ENCODE data around the genes TOGARAM1, FKBP3 and FANCM.

GRCh38 chr14:39023985-39024618 lies 78.9 kb downstream of the SEC23A start:
- PRO-cap, 2 experiments: no peak in any of the 2 experiments

DNA sequence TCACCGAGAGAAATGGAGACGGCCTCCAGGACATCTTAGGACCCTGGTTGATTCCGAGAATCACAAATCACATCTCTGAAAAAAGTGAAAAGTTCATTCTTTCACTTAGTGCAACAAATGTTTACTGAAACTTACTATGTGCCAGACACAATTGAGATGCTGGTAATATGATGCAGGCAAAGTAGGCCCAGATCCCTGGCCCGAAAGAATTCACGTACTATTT lies 465 bp upstream of the SEC23A start:
- PRO-cap, 2 experiments: no peak in any of the 2 experiments

DNA sequence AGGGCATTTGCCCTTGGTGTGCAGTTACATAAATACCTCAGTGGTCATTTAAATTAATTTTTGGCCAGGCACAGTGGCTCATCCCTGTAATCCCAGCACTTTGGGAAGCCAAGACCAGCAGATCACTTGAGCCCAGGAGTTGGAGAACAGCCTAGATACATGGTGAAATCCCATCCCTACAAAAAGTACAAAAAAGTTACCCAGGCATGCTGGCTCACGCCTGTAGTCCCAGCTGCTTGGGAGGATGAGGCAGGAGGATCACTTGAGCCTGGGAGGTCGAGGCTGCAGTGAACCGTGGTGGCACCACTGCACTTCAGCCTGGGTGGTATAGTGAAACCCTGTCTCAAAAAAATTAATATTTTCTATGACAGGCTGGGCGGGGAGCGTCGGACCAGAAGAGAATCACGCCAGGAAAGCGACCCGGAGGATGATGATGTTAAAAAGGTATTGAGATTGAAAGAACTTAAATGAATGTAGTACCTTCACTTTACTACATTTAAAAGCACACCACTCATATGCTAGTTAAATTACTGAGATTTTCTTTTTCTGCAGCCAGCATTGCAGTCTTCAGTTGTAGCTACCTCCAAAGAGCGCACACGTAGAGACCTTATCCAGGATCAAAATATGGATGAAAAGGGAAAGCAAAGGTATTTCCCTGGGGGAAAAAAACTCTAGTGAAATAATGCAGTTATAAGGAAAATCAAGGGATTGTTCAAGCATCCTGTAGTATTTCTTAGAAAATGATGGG lies 2.2 kb downstream of the PNN start:
- PRO-cap, 2 experiments: no peak in any of the 2 experiments

GRCh38 chr14:39186806-39187378 lies 11.8 kb downstream of the PNN start:
- PRO-cap, 2 experiments: no peak in any of the 2 experiments

DNA sequence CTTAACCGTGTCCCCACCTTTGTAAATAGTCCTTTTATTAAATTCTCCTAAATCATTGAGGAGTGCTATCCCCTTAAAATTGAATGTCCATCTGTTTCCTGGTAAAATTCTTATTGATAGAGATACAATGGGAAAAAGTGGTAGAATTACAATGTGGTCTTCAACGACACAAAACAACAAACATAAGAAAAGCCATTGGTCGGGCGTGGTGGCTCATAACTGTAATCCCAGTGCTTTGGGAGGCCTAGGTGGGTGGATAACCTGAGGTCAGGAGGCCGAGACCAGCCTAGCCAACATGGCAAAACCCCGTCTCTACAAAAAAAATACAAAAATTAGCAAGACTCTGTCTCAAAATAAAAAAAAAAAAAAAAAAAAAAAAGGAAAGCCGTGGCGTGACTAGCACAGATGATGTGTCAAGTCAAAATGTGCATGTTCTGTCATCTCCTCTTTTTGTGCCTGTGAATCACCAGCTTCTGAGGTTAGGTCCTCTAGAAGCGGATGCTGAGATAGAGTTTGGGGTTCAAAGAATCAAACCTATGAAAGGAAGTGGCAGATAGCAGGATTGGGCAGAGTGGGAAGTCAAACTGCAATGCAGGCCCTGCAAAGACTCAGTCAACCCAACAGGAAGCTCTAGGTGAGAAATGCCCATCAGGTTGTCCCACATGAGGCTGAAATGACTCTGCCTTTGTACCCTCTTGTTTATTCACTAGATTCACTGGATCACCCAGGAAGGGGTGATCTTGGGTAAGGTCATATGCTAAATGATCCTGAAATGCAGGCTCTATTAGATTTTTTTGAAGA lies 4.7 kb upstream of the MIA2 start:
- PRO-cap, 2 experiments: no peak in any of the 2 experiments

DNA sequence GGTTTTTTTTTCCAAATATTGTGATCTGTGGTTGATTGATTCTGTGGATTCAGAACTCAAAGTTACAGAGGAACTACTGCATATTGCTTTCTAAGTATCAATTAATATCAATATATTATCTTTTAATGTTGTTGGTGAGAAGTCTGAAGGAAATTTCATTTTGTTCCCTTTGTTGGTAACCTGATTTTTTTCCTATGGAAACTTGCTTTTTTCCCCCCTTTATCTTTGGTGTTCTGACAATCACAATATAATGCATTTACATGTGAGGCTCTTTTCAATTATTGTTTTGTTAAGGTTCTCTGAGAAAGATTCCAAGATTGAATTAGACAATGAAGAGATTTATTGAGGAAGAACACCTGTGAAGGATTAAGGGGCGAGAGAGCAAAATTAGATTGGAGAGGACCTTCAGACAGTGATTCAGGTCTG lies 64.4 kb downstream of the FBXO33 start:
- PRO-cap, 2 experiments: no peak in any of the 2 experiments

GRCh38 chr14:39411105-39411462 lies 21.1 kb downstream of the FBXO33 start:
- PRO-cap, 2 experiments: no peak in any of the 2 experiments

DNA sequence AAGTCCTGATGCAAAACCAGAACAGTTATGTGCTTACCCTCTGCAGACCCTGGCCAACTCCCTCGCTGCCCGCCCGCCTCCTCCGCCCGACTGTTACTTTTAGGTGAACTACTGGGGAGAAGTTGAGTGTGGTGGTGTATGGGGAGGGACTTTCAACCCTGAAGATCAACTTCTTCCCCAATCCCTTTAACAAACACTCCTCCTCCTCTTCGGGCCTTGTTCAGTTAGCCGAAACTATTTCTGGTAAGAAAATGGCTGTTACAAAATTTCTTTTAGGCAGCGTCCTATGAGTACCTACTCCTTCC lies 1.4 kb downstream of the FBXO33 start:
- PRO-cap, 2 experiments: no peak in any of the 2 experiments

DNA sequence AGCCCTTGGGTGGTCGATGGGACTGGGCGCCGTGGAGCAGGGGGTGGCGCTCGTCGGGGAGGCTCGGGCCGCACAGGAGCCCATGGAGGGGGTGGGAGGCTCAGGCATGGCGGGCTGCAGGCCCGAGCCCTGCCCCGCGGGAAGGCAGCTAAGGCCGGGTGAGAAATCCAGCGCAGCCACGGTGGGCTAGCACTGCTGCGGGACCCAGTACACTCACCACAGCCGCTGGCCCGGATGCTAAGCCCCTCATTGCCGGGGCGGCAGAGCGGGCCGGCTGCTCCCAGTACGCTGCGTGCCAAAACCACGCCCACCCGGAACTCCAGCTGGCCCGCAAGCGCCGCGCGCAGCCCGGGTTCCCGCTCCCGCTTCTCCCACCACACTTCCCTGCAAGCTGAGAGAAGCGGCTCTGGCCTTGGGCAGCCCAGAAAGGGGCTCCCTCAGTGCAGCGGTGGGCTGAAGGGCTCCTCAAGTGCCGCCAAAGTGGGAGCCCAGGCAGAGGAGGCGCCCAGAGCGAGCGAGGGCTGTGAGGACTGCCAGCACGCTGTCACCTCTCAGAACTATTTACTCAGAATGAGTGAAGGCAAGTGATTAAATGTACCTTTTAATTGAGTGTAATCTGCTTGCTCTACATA lies 976.9 kb upstream of the LRFN5 start:
- PRO-cap, 2 experiments: no peak in any of the 2 experiments

DNA sequence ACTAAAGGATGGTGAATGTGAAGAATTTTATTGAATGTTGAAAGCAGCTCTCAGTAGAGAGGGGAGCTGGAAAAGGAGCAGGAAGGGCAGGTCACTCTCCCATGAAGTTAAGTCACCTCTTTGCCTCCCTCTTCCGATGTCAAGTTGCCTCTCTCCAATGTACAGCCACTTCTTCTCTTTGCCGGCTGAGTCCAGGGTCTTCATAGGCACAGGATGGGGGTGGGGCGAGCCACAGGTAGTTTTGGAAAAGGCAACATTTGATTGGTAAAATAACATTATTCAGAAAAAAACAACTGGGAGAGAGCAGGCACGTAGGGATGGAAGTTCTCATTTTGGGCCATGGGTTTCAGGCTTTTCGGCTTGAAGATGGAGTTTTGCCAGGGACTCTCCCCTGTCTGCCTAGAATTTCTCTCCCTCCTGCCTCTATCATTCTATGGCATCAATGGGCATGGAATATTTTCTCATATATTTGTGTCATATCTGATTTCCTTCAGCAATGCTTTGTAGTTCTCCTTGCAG lies 821.2 kb upstream of the LRFN5 start:
- PRO-cap, 2 experiments: no peak in any of the 2 experiments

DNA sequence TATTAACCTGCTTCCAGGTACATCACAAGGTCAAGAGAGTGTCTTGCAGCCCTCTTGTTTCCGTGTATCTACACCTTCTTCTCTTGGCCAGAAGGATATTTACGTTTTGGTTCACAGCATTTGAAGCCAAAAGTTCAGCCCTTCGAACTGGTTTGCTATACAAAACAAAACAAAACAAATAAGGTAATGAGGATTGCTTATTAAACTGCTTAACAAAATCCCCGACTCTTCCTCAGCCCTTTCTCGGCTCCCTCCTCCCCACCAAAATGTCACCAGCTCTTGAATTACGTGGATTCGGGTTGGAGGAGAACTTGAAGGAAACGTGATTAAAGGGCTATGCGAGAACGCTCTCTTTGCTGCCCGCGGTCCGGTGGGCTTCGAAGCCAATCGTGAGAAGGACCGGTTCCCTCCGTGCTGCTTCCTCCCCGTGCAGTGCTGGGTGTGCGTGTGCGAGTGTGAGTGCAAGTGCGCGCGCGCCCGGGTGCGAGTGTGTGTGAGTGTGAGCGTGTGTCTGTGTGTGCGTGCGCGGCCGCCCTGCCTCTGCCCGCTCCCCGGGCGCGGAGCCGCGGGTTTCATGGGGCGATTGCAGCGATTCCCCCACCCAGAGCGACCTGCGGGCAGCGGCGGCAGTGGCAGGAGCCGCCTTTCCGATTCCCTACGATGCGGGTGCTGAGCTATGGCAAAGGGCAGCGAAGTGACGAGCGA lies 1.2 kb downstream of the LRFN5 start:
- PRO-cap, 2 experiments: no peak in any of the 2 experiments

- PRO-cap, 2 experiments: peak in 2 of 2 experiments; most common plus-strand start chr14:44962232 (in 1); most common minus-strand start chr14:44962751 (in 2)
Measured at GRCh38 chr14:44962071-44963225, at the start of gene TOGARAM1. TOGARAM1 (plus strand) TSS chr14:44962190.

DNA sequence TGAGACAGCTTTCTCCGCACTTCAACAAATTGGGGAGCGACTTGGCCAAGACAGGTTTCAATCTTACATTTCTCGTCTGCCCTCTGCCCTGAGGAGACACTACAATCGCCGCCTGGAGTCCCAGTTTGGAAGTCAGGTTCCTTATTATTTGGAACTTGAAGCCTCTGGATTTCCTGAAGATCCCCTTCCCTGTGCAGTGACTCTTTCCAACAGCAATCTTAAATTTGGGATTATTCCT lies 1.2 kb downstream of the TOGARAM1 start:
- PRO-cap, 2 experiments: no peak in any of the 2 experiments

DNA sequence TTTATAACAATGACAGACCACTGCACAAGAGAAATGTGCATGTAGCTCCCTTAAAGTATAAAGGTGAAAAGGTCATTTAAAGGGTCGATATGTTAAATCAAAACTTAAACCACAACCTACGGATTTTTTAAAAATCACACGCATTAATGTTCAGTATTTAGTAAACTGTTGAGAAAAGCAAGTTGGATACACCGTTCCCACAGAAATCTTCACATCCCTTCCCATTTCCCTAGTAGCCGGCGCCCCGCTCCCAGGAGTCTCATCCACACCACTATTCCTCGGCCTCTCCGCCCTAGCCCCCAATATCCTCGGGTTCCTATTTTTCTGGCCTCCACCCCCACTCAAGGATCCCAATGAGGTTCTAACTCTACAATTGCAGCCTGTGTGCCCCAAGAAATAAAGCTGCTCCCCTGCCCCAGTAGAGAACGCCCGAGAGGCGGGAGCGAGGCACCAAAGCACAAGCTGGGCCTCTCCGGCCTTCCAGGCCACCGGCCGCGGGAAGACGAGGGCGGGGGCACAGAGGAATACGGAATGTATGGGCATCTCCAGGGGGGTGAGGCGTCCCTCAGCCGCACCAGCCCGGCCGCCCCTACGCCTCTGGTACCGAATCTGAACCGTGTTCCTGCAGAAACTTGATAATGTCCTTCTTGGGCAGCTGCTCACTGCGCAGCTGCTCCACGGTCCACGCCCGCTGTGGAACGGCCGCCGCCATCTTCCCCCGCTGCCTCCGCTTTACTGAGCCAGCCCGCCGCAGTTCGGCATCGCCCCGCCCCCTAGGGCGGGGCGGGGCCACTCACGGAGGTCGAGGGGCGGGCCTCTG lies at the start of gene FKBP3:
TSS of gene FKBP3 (minus strand) at position 737 of the 820 bp plus-strand sequence.
- PRO-cap, 2 experiments: peak in 2 of 2 experiments; most common plus-strand start position 522 of the sequence (in 1); most common minus-strand start position 480 of the sequence (in 2)

DNA sequence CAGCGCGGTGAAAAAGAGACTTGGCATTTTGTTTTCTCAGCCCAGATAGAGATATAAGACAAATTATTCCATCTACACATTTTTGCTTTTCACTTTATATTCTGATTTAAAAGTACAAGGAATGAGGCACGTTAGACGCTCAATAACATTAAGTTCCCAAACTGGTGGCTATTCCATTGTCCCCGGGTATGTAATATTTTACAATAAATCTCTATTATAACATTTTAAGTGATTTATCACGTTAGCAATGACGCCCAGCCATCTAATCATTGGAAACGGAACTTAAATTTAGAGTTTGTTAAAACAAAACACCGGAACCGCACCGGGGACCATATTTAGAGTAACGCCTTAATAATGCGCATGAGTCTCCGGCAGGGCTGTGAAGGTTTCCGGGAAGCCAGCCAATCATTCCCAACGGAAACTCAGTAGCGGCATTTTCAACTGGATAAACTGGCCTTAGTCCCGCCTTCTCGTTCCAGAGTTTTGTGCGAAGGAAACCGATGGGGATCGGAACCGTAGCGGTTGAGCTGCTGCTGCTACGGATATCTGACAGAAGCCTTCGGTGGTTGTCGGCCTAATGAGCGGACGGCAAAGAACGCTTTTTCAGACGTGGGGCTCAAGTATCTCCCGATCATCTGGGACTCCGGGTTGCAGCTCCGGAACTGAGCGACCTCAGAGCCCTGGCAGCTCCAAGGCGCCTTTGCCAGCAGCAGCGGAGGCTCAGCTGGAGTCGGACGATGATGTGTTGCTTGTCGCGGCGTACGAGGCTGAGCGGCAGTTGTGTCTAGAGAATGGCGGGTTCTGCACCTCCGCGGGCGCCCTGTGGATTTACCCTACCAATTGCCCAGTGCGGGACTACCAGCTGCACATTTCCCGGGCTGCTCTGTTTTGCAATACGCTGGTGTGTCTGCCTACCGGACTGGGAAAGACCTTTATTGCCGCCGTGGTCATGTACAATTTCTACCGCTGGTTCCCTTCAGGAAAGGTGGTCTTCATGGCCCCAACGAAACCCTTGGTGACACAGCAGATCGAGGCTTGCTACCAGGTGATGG lies at the start of gene FANCM:
TSS of gene FANCM (plus strand) at position 476 of the 1,052 bp plus-strand sequence.
- PRO-cap, 2 experiments: peak in 2 of 2 experiments; most common plus-strand start position 495 of the sequence (in 2); most common minus-strand start position 271 of the sequence (in 2)

GRCh38 chr14:45888347-45889015 lies 635.5 kb upstream of the MIS18BP1 start:
- PRO-cap, 2 experiments: no peak in any of the 2 experiments

DNA sequence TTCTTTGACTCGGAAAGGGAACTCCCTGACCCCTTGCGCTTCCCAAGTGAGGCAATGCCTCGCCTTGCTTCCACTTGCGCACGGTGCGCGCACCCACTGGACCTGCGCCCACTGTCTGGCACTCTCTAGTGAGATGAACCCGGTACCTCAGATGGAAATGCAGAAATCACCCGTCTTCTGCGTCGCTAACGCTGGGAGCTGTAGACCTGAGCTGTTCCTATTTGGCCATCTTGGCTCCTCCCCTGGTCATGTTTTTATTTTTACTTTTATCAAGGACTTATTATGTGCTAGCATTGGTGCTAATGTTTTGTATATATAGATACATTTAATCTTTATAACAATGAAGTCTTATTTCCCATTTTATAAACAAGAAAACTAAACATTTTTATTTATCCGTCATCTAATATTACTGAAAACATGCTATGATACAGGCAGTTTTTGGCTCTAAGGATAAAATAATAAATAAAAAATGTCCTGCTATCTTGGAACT lies 636.1 kb upstream of the MIS18BP1 start:
- PRO-cap, 2 experiments: no peak in any of the 2 experiments

DNA sequence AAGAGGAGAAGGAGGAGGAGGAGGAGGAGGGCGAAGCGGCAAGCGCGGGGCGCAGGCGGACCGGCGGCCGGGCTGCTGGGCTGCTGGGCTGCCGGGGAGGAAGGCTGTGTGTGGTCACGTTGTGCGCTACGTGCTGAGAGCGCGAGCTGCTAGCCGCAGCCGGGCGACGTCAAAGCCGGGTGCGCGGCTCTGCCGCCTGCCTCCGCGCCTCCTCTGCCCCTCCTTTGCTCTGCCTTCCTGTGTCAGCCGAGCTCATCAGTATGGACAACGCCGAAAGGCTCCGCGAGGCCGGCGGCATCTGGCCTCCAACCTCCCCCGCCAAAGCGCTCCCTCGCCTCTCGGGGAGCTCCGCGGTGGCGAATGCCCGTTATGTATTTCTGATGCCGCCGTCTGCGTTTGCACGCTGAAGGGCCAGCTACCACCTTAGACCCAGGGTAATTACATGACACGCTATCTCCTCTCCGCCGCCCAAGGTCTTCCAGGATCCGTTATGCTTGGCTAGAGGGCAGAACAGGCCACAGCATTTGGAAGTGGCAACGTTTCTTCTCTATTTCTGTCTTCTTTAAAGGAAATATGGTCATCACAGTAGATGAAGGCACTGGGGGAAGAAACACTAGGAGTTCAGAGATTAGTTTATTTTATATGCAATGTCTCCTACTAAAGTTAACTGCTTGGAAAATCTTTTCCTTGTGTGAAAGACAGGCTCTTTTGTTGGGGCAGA lies 739 bp upstream of the MDGA2 start:
- PRO-cap, 2 experiments: no peak in any of the 2 experiments

GRCh38 chr14:47794583-47795466 lies 119.4 kb upstream of the MDGA2 start:
- PRO-cap, 2 experiments: no peak in any of the 2 experiments

DNA sequence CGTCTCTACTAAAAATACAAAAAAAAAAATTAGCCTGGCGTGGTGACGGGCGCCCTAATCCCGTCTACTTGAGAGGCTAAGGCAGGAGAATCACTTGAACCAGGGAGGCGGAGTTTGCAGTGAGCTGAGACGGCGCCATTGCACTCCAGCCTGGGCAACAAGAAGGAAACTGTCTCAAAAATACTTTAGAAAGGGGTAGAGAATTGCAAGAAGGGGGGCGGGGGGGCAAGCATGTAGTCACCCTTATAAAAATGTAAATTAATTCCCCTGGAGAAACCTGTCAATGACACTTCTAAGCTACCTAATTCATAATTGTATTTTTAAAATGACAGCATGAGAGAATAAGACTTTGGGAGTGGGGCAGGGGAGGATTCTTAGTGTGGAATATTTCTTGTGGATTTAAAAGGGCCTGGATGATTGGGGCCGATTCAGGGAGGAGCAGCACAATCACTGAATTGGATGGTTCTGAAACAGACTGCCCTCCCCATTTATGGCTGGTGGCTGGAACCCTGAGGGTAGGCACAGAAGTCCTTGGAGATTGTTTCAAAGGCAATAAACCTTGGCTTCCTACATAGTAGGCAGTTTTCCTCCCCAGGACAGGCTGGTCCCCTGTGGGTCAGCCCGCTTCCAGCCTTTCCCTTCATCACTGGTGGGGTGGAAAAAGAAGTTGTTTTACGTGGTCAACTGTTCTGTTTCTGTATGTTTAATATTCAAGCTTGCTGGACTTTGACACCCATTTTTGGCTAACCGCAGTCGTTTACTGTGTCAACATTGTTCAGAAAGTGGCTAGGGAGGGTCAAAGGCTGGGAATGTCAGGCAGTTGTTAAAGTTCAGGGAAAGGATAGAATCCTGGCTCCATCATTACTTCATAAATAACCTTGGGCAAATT lies 2.1 kb downstream of the KLHDC2 start:
- PRO-cap, 2 experiments: no peak in any of the 2 experiments